LUHMES (cell line): ENCODE measurements around the gene GPR27.

GRCh38 chr3:71047728-71047927 lies 535.9 kb downstream of the FOXP1 start:
- PRO-cap = no peak

GRCh38 chr3:71117479-71118790 lies 465.6 kb downstream of the FOXP1 start:
- PRO-cap = no peak

- PRO-cap = no peak
Observed at GRCh38 chr3:71127267-71128275, 456.0 kb downstream of the FOXP1 start.

- PRO-cap = no peak
Observed at GRCh38 chr3:71168222-71168851, 415.2 kb downstream of the FOXP1 start.

- PRO-cap = no peak
Observed at GRCh38 chr3:71171325-71171852, 412.1 kb downstream of the FOXP1 start.

- PRO-cap = no peak
Observed at GRCh38 chr3:71197619-71198443, 385.7 kb downstream of the FOXP1 start.

GRCh38 chr3:71243268-71243803 lies 340.2 kb downstream of the FOXP1 start:
- PRO-cap = no peak

GRCh38 chr3:71389683-71390607 lies 193.6 kb downstream of the FOXP1 start:
- PRO-cap = no peak

GRCh38 chr3:71441910-71442825 lies 141.4 kb downstream of the FOXP1 start:
- PRO-cap = no peak

DNA sequence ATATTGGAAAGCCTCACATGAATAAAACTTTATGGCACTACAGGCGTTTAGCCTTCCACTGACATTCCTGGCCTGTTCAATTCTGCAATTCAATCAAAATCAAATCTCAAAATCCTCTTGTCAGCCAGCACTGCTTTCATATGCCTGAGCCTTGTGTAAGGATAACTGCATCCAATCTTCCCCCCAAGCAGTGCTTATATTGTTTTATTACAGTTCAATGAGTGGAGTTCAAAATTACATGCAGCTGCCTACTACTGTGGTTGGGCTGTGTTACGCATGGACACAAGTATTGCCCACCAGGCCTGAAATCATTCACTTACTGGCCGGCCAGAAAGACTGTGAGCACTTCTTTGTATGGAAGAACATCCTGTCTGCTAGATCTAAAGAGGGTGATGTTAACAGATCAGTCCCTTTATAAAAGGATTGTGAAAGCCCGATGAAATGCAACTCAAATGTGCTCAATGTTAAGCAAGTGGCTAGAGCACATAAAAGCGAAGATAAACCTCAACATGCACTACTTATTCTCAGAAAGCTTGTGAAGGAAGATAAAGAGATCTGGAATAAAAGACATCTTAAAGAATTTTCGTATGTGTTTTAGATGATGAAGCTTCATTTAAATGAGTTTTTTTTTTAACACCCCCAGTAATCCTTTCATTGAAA lies 132.5 kb downstream of the FOXP1 start:
- PRO-cap = no peak

DNA sequence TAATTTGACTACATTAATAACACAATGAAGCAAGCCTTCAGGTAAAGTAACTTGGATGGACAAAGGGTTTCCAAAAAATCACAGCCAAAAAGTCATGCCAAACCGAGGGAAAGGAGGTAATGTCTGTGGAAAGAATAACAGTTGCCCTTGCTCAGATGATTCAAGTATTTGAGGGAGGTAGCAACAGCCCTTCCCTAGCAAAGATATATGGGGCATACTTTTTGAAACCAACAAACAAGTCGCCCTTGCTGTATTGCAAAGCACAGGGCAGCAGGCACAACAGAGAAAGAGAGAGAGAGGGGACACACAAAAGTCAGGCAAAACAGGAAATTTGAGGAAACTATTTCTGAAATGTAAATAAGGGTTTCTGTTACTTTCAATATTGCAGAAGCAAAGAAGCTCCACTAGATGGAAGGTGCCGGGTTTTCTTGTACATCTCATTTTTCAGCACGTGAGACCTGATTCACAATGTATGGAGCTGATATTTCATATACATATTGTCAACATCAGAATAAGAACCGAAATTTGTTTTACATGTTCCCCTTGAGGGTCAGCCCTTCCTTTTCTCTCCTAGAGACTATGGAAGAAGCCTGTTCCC lies 127.5 kb downstream of the FOXP1 start:
- PRO-cap = no peak

DNA sequence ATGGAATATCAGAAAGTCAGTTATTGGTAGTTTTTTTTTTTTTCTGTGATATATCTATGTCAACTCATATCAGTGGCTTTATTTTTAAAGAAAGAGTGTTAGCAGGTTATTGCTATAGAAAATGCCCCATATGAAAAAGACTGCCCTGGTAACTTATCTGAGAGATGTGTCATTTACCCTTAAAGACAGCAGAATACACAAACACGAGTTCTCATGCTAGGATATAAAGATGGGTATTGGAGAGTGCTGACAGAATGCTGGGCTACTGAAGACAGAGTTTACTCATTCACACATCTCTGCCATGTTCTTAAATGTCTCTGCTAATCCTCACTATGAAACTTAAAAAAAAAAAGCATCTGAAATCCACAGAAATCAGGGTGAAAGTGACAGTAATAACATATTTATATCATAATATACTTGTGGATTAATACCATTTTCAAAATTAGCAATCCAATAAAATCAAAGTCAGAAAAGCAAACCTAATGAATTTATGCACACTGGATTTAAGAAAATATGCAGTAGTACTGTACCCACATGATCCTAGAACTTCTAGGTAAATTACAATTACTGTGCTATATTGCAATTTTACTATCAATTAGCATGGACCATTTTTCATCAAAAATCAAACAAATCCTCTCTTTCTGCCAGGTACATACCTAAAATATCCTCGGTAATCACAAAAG lies 126.6 kb downstream of the FOXP1 start:
- PRO-cap = no peak

DNA sequence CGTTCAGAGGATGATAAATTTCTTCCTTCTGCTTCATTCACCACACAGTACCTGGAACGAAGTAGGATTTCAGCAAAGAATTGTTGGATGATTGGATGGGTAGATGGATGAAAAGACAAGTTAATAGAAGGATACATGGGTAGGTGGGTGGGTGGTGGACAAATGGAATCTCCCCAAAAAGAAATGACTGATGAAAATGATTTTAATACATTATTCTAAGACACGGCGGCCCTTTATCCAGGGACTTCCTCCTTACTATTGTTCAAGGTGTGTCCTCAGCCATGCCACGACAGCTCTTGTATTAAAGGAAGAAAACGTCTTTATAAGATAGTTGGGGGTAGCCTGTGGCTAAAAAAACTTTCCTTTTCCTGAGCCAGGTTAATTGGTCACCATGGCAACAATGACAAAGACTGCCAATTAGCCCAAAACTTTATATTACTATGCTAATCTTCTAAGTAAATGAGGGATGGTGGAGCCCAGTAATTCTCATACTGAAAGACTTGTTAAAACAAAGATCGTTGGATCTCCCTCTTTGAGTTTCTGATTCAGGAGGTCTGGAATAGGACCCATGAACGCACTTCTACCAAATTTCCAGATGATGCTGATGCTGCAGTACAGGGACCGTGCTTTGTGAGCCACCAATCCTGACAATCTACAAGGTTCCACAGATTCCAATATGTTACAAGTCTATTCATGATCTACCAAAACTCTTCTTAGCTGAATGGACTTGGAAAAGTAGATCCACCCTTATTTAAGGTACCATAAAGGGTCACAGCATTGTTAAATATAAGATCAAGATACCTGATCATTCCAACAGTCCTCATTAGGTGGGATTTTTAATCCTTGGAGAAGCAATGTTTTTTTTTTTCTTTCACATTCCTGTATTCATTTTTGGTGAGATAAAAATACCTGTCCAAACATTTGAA lies 116.0 kb downstream of the FOXP1 start:
- PRO-cap = no peak

- PRO-cap = bidirectional peak, plus-strand start at chr3:71542675, minus-strand start at chr3:71542667
Observed at GRCh38 chr3:71542353-71543334, 40.9 kb downstream of the FOXP1 start.

DNA sequence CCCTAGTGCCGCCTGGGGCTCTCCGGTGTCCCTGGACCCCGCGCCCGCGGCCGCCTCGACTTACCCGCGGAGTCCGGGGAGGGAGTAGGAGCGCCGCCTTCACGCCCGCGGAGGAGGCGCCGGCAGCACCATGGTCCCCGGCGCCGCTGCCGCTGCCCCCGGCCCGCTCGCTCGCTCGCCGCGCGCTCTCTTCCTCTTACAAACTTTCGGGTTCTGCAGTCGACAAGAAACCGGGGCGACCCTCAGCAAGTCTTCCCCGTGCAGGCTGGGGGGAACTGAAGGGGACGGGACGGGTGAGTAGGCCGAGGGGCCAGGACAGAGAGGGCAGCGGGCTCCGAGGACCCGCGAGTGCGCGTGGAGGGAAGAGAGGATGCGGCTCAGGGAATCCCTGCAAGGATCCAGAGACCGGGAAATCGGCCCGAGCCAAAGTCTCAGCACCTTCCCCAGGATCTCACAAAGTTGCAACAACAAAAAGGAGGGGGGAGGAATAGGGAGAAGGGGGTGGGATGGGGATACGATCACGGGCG lies 2.0 kb downstream of the FOXP1 start:
- PRO-cap = bidirectional peak, plus-strand start at position 217 of the sequence, minus-strand start at position 62 of the sequence; bidirectional peak, plus-strand start at position 488 of the sequence, minus-strand start at position 358 of the sequence

GRCh38 chr3:71582012-71583049 lies 1.2 kb downstream of the FOXP1 start:
- PRO-cap = no peak

DNA sequence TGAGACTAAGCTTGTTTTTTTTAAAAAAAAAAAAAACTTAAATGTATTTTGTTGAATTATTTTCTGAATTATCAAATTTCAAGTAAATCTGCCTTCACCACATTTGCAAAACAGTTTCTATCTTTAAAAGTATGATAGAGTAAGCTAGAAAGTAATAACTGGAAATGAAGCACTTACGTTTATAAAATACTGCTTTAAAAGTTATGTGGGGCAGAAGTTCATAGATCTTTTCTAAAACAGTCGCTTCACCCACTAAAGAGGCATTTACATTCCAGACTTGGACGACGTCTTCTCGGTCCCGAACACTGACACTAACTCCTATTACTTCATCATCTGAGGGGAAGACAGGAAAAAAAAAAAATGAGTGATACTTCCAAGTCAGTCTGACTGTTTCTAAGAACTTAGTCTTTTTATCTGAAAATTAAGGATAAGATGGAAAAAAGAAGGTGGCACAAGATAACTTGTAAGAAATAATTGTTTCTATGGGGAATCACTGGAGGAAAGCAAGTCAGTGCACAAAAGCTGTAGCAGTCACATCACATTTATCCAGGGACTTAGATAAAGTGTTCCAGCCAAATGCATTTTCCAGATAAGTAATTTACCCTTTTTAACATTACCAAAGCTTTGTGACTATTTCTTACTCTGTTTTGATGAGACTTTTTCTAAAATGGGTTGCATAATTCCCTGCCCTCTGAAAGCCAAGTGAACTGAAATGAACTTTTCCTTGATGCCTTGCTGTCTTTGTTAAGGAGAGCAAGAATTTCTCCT lies 35.2 kb downstream of the EIF4E3 start:
- PRO-cap = no peak

- PRO-cap = no peak
Observed at GRCh38 chr3:71693617-71694106, 31.5 kb downstream of the EIF4E3 start.

DNA sequence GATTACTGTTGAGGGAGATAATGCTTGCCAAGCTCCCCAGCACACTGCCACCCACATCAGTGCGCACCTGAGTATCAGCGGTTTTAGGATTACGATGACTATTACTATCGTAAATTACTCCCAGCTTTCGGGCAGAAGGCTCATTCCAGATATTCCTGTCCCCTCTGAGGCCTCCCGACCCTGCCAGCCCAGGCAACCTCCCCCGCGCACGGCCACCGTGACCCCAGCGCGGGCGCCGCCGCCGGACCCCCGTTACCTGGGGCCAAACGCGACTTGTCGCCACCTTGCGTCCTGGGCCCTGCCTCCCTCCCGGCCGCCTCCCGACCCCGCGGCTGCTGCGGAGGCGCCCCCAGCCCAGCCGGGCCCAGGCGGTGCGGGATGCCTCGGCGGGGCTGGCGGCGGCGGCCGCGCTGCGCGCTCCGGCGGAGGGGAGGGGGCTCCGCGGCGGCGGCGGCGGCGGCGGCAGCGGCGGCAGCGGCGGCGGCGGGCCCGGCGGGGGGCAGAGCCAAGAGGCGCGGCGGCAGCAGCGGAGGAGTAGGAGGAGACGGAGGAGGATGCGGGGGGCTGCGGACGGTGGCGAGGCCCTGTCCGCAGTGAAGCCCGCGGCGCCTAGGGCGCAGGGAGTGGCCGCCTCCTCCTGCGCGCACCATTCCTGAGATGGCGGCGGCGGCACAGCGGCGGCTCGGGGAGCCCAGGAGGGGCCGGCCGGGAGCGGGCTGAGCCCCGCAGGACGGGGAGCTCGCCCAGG lies at the start of gene GPR27:
GPR27 (plus strand) TSS at position 649 of the 748 bp plus-strand sequence.
- PRO-cap = bidirectional peak, plus-strand start at position 501 of the sequence, minus-strand start at position 417 of the sequence

DNA sequence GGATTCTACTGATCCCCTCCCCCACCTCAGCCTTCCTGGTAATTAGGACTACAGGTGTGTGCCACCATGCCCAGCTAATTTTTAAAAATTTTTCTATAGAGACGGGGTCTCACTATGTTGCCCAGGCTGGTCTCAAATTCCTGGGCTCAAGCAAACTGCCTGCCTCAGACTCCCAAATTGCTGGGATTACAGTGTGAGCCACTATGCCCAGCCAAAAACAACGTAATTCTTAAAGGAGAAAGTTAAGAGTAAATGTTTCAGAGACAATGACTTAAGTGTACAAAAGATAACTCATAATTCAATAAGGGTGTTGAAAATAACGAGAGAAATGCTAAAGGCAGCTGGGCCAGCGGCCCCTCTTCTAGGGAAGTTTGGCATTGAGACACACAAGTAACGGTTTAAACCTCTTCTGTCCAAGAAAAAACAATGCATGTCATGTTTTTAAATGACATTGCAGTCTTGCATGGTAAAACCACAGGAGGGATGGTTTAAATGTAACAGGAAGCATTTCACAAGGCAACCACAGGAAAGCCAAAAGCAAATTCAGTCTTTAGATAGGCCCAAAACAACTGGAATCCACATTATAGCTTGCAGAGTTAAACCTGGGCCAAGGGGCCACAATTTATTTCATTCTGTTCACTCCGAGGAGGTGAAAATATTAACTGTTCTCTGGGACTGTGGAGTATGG lies 5.1 kb downstream of the PROK2 start:
- PRO-cap = no peak